Left cardiac atrium (tissue), 1 donor: Measurements from ENCODE around the genes SP1 and HOXC10.

DNA sequence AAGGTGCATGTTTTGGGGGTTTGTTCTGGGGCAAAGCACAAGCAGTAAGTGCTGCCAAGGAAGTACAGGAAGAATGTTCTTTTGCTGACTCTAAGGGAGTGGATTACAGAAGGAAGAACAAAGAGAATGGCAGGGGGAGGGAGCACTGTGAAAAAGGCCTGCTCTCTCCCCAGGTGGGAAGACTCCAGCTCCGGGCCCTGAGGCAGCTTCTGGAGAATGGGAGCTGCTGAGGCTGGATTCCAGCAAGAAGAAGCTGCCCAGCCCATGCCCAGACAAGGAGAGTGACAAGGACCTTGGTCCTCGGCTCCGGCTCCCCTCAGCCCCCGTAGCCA is 7.0 kb upstream of the PFDN5 start:
- PRO-cap: no peak

- PRO-cap: unidirectional peak, plus-strand start at chr12:53380152; unidirectional peak, plus-strand start at chr12:53380190; unidirectional peak, minus-strand start at chr12:53380392
Observed at GRCh38 chr12:53379800-53380518, at the start of gene SP1. Gene SP1 (plus strand): TSS chr12:53380176.

- PRO-cap: no peak
Observed at GRCh38 chr12:53427075-53427476, 3.4 kb downstream of the AMHR2 start.

GRCh38 chr12:53427995-53428571 is 4.4 kb downstream of the AMHR2 start:
- PRO-cap: no peak

DNA sequence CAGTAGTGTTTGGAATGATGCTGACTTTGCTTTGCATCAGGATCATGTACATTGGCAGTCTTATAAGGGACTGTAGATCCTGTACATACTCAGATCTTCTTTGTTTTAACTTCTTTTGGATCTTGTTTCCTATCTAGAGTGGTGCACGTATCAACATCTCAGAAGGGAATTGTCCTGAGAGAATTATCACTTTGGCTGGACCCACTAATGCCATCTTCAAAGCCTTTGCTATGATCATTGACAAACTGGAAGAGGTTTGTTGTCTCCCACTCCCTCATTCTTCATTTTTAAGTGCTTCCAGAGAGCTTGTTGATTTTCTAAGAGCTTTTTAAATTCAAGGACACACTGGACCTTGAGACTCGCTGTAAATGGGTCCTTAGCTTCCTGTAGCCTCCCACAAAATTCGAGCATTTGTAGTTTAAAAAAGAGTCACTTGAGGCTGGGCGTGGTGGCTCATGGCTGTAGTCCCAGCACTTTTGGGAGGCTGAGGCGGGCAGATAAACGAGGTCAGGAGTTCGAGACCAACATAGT is 3.9 kb downstream of the PCBP2 start:
- PRO-cap: no peak

- PRO-cap: unidirectional peak, plus-strand start at chr12:53461373
Observed at GRCh38 chr12:53460222-53461626, 8.8 kb downstream of the PCBP2 start.

- PRO-cap: no peak
Observed at GRCh38 chr12:53482122-53483221, 16.8 kb downstream of the MAP3K12 start.

- PRO-cap: no peak
Observed at GRCh38 chr12:53659987-53660487, 15.8 kb downstream of the ATP5MC2 start.

GRCh38 chr12:53677074-53678249 is 1.6 kb upstream of the ATP5MC2 start:
- PRO-cap: bidirectional peak, plus-strand start at chr12:53677362, minus-strand start at chr12:53677202

GRCh38 chr12:53738478-53739515 is 11.5 kb upstream of the CALCOCO1 start:
- PRO-cap: no peak

DNA sequence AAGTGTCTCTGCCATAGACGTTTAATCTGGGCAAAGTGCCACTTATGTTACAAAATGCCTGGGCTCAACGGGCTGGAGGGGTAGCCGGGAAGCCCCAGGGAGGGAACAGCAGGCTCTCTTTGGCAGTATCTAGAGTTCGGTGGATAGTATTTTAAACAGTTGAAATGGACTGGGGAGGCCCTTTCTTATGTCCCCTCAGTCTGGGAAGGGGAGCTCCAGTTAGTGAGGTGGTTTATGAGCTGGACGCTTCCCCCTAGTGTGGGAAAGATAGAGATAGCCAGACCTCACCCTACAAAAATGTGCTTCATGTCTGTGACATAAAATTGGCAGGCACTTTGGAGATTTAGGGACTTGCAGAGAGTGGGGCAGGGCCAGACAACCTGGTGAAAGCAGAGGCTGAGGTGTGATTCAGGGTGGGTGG is 5.4 kb upstream of the HOXC11 start:
- PRO-cap: no peak

DNA sequence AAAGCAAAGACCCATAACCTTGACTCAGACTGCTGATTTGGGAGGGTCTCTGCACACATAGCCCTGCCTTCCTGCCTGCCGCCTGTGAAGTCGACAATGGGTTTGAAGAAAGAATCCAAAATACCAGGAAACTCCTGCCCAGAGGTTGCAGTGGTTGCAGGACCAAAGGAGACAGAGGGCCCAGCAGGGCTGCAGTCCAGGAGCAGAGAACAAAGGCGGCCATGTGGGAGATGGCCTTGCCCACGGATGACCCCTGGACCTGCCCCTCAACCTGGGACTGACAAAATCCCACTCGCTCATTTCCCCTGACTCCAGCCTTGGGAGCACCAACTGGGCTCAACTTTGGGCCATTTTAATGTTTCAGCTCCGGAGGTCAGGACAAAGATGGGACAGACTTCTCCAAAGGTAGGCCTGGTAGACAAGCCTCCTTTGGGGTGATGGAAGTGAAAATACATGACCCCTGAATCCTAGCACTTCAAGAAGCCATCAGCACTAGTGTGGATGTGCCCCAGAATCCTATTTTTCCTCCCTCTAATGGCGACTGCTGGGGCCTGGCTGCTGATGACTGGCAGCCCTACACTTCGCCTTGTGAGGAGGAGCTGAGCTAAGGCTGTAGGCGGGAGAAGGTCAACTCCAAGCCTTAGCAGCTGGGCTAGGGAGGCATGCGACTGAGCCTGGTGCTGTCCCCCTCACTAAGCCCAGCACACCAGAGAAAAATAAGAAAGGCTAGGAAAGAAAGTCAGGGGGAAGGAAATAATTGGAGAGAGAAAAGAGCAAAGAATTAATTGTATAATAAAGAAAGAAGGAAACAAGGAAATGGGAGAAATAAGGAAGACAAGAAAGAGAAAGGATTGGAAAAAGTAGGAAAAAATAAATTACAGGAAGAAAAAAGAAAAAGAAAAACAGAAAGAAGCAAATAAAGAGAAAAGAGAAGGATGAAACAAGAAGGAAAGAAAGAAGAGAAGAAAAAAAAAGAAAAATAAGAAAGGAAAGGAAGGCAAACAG is 4.9 kb upstream of the HOXC10 start:
- PRO-cap: no peak

GRCh38 chr12:53984929-53986066 is at the start of gene HOXC10:
Gene HOXC10 (plus strand): TSS chr12:53985146.
- PRO-cap: no peak

DNA sequence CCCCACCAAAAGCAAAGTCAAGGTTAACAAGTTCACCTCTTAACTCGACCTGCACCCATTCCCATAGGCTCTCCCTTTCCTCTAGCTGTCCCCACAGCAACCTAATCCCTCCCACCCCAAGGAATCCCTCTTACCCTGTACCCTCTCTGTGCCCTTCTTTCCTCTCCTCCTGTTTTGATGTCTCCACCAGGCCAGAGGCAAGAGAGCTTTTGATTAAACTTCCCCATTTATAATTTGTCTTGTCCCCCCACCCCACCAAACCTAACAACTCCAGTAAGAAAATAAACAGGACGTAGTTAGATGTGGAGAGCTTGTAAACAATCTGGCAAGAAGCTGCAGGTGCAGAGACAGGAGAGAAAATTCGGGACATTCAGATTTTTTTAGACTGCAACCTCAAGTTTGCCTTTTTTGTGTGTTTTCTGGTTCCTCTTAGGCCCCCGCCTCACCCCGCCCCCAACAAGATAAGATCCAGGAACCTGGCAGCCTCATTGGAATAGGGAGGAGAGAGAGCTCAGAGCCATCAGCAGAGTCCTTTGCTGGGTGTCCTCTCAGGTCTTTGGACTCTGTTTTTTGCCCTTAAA is 2.7 kb downstream of the HOXC10 start:
- PRO-cap: no peak

GRCh38 chr12:53989778-53990189 is 4.8 kb downstream of the HOXC10 start:
- PRO-cap: no peak

- PRO-cap: no peak
Observed at GRCh38 chr12:53998775-53999358, 1.1 kb upstream of the HOXC9 start.

GRCh38 chr12:54003029-54003443 is 3.1 kb downstream of the HOXC9 start:
- PRO-cap: no peak

DNA sequence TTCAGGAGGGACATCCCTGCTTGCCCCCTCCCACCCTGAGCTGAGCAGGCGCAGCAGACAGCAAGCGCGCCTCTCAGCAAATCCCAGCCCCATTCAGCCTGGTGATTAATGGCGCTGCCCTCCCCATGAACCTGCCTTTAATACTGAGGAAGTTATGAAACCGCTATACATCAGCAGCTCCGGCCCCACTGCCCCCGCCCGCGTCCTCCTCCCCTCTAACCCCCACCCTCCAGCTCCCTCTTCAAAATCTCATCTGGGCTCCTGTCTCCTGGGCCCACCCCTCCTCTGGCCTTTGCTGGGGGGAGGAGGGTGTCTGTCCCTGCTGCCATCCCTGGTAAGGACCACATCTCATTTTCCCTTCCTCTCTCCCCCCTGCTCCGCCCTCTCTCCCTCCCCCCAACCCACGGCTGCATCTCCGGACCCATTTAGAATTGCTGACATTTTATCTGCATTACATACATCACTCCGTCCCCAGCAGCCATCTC is 7.1 kb upstream of the SMUG1 start:
- PRO-cap: no peak

- PRO-cap: no peak
Observed at GRCh38 chr12:54217368-54218542, 29.0 kb upstream of the SMUG1 start.

DNA sequence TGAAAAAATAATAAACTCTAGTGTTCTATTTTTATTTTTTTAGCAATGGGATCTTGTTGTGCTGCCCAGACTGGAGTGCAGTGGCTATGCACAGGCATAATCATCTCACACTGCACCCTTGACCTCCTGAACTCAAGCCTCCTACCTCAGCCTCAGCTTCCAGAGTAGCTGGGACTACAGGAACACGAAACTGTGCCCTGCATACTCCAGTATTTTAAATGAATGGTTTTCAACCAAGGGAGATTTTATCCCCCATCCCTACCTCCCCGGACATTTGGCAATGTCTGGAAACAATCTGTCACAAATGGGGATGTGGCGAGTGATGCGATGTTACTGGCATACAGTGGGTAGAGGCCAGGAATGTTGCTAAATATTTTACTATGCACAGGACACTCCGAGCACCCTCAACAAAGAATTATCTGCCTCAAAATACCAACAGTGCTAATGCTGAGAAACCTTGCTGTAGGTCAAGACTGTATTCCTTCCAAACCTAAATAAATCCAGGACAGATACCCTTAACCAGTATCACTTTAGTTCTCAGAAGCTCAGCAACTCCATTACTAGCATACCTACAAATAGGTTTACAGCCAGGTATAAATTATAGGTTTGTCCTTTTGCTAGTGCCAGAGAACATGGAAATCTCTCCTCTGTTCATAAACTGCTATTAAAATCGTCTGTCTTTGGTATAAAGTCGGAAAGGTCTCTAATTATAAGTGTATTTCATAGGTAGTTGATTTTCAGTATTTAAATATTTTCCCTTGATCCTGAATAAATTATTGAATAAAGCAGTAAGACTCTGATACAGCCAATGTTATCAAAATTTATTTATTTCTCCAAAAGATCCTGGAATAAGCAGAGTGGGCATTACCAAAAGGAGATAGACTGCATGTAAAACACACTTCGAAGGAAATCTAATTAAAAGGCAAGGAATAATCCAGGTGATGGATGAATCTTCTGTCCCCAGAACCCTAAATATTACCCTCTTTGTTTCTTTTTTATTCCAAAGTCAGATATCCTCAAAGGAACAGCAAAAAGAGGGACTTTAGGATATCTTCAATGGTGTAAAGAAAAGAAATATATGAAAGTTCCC is 1.8 kb downstream of the CBX5 start:
- PRO-cap: no peak